Panc1 (cell line): Measurements from ENCODE around the genes RPS15 and PLK5.

DNA sequence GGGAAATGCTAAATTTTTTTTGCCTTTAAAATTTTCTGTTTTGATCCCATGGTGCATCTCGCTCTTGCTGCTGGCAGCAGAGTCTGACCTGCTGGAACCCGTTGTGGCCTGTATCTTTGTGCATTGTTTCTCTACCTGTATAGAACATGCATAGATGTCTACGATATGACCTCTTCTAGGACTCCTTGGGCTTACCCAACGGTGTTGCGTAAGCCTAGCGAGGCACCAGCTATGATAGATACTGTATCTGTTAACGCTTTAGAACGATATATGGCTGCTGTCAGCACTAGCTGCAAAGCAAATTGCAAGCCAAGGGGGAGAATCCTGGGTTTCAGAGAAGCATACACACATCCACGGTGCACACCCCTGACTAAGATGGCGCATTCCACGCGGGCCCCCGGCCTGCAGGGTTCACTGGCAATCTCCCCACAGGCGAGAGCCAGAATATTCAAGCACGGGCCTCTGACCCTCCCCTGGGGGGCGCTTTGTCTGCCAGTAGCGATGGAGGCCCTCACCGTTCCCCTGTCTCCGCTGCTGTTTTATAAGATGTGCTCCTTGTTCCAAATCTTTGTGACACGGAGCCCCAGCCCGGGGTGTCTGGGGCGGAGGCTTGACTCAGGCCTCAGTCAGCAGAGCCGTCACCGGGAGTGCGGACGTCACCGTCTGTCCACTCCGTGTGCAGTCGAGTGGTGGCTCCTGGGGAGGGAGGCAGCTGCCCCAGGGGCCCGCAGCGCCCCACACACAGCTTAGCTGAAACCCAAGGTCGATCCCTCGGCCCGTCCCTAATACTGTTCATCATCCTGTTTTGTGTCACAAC is 13.0 kb upstream of the RPS15 start:
- RRBS, 2 experiments, result 83 to 88% methylated on average over 4 of the region's 34 CpGs

DNA sequence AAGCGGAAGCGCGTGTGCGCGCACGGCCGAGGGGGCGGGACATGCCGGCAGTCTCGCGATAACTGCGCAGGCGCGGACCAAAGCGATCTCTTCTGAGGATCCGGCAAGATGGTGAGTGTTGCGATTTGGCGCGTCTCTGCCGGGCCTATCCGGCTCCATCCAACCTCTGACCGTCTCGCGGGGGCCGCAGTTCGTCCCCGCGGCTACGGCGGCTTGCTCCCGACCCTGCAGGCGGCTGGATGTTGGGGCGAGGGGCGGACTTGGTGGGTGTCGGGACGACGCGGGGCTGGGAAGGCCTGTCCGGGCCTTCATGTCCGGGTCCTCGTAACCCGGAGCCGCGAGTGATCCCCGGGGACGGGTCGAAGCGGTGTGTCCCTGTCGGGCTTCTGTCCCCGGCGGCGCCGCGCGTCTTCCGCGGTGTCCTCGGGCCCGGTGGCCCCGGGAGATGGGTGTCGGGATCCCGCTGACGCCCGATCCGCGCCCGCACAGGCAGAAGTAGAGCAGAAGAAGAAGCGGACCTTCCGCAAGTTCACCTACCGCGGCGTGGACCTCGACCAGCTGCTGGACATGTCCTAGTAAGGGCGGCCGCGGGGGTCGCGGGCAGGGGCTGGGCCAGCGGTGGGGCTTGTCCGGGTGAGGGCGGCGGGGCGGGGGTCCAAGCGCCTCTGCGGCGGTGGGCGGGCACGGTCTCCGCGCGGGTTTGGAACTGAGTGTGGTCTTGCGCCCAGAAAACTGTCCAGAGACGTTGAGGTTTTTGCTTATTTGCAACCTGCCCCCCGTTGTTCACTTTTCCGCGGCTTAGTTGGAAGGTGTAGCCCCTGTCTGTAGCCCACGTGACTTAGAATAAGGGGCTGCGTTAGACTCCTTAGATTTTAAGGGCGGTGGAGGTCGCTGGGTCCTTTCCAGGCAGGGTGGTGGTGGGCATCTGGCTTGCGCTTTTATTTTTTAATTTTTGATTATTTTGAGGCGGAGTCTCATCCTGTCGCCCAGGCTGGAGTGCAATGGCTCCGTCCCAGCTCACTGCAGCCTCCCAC is at the start of gene RPS15:
Gene RPS15, plus strand, starts transcription at position 79 of the 1,034 bp plus-strand sequence.
- RRBS, 2 experiments, result 1 to 4% methylated on average over 35 of the region's 104 CpGs

- RRBS, 2 experiments, result 92 to 98% methylated on average over 17 of the region's 47 CpGs
Measured at GRCh38 chr19:1468878-1469295, 10.1 kb downstream of the C19orf25 start.

GRCh38 chr19:1523595-1524184 is at the start of gene PLK5:
TSS of gene PLK5 (plus strand) at chr19:1524077.
- RRBS, 2 experiments, result 55 to 57% methylated on average over 36 of the region's 70 CpGs

DNA sequence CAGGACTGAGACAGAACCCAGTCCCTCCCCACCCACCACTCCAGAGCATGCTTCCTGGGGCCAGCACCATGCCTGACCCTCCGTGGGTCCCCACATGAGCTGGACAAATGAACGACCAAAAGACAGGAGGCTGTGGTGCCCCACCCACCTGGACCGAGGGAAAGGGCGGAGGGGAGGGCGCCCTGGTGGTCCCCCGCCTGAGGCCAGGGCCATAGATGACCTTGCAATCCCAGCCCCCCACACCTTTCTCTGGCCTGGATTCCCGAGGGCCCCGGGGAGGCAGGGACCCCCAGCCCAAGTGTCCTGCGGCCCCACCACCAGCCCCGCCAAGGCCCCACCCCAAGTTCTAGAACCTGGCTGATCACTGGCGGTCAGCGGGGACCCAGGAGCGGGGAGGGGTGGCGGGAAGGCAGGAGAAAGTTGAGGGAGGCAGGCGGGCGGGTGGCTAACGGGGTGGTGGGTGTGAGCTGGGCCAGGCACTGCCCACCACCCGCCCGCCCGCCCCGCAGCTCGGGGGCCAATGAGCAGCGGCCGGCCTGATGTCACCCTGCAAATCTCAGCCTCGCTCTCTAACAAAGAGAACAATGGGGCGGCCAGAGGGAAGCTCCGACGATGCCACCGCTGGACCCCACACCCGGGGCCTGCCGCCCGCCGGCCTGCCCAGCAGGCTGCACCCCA is 1.8 kb downstream of the MEX3D start:
- RRBS, 2 experiments, result 0 to 8% methylated on average over 6 to 7 of the region's 33 CpGs

DNA sequence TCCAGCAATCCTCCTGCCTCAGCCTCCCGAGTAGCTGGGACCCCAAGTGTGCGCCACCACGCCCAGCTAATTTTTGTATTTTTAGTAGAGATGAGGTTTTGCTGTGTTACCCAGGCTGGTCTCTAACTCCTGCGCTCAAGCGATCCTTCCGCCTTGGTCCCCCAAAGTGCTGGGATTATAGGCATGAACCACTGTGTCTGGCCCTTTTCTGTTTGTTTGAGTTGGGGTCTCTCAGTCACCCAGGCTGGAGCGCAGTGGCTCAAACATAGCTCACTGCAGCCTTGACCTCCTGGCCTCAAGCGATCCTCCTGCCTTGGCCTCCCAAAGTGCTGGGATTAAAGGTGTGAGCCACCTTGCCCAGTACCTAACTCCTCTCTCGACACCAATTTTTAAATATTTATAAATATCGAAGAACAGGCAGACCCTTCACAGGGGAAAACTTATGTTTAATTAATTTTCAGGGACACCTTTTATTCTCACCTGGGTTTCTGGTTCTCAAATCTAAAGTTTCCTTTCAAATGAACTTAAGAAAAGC is 9.0 kb downstream of the TCF3 start:
- RRBS, 2 experiments, result no CpG with 5 or more reads among the region's 10 CpGs

GRCh38 chr19:1652987-1653725 is 741 bp upstream of the TCF3 start:
- RRBS, 2 experiments, result under 1 to 3% methylated on average over 13 of the region's 54 CpGs

- RRBS, 2 experiments, result 1 to 11% methylated on average over 10 to 13 of the region's 36 CpGs
Measured at GRCh38 chr19:1854952-1855791, 6.9 kb upstream of the REXO1 start.

DNA sequence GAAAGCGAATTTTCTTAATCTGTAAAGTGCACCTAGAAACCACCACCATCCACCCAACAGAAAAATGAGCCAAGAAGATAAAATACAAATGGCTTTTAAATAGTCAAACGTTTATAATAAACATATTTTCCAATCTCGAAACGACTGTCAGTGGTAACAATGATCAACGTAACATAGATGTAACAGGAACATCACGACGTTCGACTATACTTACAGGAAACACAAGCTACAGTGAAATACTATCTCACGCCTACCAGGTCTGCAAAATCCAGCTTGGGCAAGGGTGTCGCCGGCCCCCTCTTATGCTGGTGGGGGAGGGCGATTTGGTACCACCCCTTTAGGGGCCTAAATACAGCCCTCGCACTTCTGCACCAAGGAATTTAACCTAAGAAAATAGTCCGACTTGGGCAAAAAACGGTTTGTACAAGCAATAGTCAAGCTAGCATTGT is 10.5 kb downstream of the ABHD17A start:
- RRBS, 2 experiments, result no CpG with 5 or more reads among the region's 15 CpGs

DNA sequence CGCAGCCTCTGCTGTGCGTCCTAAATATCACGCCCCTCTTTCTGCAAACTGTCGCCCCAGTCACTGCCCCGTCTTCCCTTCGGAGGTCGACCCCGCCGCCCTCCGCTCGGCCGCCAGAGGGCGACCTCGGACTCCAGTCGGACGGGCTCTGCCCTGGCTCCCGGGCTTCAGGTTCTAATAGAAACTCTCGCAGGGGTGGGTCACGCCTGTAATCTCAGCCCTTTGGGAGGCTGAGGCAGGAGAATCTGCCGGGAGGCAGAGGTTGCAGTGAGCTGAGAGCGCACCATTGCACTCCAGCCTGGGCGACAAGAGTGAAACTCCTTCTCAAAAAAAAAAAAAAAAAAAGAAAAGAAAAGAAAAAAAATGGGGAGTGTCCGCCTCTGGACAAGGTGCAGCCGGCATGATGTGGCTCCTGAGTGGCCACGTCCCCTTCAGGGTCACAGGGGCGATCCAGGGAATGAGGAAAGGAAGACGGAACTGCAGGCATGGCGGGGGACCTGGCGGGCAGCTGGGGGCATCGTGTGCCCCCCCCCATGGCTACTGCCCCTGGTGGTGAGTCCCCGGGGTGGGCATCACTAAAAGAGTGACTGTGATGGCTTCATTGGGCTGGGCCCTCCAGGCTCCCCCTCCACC is 11.5 kb upstream of the CSNK1G2 start:
- RRBS, 2 experiments, result 3 to 14% methylated on average over 4 of the region's 31 CpGs

- RRBS, 2 experiments, result no CpG with 5 or more reads among the region's 30 CpGs
Measured at GRCh38 chr19:1954163-1954896, 13.4 kb downstream of the CSNK1G2 start.

GRCh38 chr19:1958782-1959056 is 17.7 kb downstream of the CSNK1G2 start:
- RRBS, 2 experiments, result no CpG with 5 or more reads among the region's 10 CpGs

DNA sequence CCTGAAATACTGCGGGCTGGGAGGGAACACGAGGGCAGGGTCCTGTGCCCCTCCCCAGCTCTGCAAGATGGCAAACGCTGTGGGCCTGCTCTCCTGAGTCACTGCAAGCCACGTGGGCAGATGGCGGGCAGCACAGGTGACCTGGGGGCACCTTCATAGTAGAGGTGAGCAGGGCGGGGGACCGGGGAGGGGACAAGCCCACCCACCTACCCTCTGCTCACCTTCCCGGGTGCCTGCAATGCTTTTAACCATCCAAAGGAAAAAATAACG is 12.0 kb downstream of the MKNK2 start:
- RRBS, 2 experiments, result 55 to 83% methylated on average over 1 to 2 of the region's 9 CpGs

GRCh38 chr19:2042519-2043114 is 8.4 kb downstream of the MKNK2 start:
- RRBS, 2 experiments, result 14 to 31% methylated on average over 6 to 8 of the region's 23 CpGs

GRCh38 chr19:2043927-2044880 is 6.8 kb downstream of the MKNK2 start:
- RRBS, 2 experiments, result no CpG with 5 or more reads among the region's 17 CpGs

GRCh38 chr19:2056235-2057144 is 5.4 kb upstream of the MKNK2 start:
- RRBS, 2 experiments, result 14 to 28% methylated on average over 3 of the region's 17 CpGs

DNA sequence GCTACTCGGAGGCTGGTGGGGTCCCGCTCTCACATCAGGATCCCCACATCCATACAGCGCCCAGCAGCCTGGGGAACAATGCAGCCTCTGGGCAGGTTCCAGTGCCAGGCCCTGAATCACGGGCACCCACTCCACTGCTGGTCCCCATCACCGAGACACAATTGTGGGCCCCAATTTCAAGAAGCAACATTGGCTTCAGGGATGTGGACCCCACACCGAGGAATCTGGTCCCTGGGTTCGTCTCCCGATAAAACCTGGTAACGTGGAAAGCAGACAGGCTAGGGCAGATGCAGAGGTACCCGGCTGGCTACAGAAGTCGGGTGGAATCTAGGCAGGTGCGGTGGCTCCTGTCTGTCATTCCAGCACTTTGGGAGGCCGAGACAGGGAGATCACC is 20.6 kb downstream of the MOB3A start:
- RRBS, 2 experiments, result no CpG with 5 or more reads among the region's 13 CpGs

GRCh38 chr19:2097203-2097342 is 358 bp downstream of the IZUMO4 start:
- RRBS, 2 experiments, result 2 to 13% methylated on average over 6 of the region's 8 CpGs

DNA sequence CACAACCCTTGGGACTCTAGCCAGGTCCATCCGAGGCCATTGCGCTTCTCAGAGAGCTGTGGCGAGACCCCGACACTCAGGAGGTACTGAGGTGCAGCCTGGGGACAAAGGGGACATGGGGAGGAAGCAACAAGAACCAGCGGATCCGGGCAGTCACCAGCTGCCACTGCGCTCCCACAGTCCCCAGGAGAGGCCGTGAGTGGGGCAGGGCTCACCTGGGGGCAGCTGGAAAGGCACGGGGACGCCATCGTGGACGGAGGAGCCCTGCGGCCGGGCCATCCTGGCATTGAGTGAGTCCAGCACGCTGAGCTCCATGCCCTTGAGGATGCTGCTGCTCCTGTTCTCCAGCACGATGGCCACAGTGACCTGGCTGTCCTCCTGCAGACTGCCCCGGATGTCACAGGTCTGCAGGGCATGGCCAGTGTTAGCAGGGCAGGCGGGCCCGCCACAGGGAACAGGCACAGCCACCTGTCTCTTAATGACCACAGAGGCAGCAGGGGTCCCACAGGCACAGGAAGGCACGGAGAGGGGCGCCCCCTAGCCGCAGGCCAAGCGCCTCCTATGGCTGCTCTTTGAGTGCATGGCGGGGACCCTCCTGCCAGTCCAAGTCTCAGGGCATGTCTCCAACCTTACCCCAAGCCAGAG is 13.9 kb downstream of the IZUMO4 start:
- RRBS, 2 experiments, result 100% methylated on average over 1 of the region's 24 CpGs; no CpG with 5 or more reads in 1 of the 2 experiments

DNA sequence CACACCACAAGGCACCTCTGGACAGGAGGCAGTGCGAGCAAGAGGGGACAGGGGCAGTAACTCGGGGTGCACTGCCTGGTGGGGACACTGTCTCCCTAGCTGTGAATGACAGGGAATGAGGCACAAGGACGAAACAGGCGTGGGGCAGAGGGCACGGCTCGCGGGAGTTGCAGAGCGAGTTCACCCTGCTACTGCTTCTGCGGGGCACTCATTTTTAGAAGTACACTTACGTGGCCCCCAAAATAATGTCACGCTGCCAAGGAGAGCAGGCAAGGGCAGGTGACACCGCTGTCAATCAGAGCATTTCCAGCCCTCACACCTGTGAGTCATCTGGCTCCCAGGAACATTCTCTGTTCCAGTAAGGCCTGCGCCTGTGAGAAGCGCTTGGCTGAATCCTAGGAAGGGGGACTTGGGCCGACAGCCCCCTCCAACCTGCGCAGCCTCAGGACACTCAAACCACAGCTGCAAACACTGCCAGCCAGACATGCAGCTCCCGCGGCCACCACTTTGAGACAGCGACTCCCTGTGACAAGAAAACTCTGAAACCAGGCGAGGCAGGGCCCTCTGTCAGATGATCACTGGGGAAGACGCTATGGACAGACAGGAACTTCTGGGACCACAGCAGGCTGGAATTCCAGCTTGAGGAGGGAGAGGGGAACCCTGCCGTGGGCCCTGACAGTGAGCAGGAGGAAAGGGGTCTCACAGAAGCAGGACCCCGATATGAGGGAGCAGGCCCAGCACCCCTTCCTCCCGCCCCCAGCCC is 12.7 kb downstream of the DOT1L start:
- RRBS, 2 experiments, result no CpG with 5 or more reads among the region's 24 CpGs